NT2/D1 (cell line): Measurements from ENCODE around the genes PVALEF and ACTG1.

DNA sequence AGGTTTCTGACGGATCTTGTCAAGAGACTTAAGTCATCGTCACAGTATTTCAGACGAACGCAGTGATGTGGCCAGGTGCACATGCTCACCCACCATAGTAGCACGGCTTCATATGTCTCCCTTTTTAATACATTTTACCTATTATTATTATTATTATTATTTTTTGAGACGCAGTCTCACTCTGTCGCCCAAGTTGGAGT is 10.2 kb upstream of the PVALEF start:
- RRBS, 2 experiments: no CpG with 5 or more reads among the region's 7 CpGs

DNA sequence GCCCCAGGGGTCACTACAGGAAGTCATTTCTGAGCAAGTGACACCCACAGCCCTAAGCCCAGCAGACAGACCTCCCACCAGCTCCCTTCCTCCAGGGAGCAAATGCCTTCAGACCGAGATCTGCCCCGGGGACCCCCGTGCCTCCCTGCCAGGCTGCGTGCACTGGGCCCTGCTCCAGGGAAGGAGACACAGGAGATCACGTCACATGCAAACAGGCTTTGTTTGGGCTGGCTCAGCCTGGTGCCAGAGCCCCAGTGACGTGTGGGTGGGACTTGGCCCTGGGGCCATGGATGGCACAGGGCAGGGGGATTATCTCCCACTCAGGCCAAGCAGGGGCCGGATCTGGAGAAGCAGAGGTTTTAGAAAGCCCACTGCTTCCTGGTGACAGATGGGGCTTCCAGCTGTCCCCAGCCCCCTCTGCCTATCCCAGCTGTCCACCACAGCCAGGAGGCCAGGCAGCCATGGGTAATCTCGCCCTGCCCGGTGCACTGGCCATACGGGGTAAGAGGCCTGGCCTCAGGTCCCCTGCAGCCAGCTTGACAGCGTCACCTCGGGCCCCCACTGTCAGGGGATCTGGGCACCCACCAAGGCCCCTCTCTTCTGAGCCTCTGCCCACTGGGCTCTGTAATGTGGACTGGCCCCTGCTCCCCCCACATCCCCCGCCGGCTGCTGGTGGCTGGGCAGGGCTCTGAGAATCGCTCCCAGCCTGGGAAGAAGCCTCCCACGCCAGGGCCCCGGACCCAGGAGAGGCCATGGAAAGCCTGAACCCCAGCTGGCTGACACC is at the start of gene PVALEF:
PVALEF (plus strand) TSS at position 693 of the 784 bp plus-strand sequence.
- RRBS, 2 experiments: 64 to 90% methylated on average over 4 of the region's 17 CpGs

DNA sequence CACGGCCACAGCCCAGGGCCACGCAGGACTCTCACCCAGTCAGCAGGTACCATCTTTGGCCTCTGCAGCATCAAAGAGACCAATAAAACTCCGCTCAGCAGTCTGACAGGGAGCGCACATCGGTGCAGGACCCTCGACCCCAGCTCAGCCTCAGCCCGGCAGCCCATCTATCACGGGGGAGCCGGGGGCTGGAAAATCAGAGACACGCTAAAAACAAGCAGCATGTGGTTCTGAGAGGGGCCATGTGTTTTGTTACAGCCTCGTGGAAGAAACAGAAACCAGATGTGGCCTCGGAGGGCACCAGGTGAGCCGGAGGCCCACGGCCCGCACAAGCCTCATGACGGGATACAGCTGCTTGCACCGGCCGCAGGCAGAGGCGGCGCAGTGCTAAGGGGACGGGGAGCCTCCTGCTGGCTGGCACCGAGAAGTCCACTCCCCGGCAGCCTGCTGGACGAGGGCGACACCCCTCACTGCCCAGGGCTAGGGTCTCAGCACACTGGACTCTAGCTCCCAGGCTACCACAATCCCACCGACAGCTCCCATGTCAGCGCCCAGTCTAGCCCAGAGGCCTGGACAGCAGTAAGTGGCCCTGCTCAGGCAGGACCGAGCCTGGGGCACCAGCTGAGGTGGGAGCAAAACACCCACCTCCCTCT is 19.1 kb downstream of the NDUFAF8 start:
- RRBS, 2 experiments: 91 to 95% methylated on average over 10 of the region's 28 CpGs

- RRBS, 2 experiments: 90 to 96% methylated on average over 5 of the region's 17 CpGs
Measured at GRCh38 chr17:81270749-81271246, 24.3 kb downstream of the SLC38A10 start.

GRCh38 chr17:81337075-81338108 is 42.3 kb upstream of the SLC38A10 start:
- RRBS, 2 experiments: no CpG with 5 or more reads among the region's 26 CpGs

- RRBS, 2 experiments: 0 to 5% methylated on average over 3 to 12 of the region's 39 CpGs
Measured at GRCh38 chr17:81346567-81347272, 48.5 kb upstream of the BAHCC1 start.

DNA sequence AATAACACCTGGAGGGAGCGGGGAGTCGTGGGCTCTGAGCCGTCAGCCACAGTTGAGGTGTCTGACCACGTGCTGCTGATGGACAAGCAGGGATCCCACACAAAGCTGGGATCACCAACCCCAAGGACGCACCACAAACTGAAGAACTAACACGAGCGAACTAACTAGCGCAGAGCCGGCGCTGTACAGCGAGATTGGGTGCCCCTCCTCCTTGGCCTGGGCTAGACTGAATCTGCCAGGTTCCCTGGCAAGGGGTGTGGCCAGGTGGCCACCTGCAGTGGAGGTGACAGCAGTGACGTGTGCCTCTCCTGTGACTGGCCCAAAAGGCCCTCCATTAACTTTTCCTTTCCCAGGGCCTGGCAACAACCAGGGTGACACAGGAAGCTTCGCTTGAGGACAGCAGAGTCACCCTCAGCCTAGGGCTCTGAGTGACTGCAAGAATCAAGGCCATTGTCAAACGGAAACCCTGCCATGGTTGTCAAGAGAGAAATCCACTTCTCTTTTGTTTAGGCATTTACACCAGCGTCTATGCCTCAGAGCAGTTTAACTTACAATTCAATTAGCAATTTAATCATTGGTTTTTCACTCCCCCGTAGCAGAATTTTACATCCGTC is 46.5 kb upstream of the BAHCC1 start:
- RRBS, 2 experiments: no CpG with 5 or more reads among the region's 17 CpGs

DNA sequence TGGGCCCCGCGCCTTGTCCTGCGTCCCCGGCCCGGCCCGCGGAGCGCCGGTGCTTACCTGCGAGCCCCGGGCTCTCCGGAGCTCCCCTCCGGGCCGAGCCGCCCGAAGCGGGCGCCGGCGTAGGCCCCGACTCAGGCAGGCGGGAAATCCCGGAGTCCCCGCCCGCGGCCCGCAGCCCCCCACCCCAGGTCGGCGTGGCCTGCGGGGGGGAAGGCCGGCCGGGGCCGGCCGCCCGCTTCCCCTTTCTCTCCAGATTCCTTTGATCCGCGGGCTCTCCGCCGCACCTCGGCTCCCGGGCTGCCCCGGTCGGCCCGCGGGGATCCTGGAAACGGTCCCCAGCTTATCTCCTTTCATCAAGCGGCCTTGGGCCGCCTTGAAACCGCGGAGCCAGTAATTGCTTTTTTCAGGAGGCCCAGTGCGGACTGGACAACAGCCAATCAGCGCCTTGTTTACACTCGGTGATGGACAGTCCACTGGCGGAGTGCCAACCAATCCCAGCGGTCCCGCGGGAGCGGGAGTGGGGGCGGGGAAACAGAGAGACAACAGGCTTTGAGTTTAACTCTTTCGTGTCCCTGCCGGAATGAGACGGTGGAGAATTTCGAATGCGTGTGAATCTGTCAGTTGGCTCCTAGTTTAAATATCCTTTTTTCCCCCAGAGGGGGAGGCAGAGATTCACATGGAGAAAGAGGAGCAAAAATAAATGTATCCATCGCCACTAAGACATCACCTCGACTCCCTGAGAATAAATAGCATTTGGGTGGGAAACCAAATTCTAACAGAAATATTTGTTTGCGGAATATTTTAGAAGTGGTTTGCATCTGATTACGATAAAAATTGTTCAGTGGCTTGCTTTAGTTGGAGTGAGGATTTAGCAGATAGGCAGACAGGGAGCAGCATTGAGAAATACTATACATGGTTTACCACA is 1.3 kb upstream of the BAHCC1 start:
- RRBS, 2 experiments: 2% methylated on average over 11 of the region's 68 CpGs

DNA sequence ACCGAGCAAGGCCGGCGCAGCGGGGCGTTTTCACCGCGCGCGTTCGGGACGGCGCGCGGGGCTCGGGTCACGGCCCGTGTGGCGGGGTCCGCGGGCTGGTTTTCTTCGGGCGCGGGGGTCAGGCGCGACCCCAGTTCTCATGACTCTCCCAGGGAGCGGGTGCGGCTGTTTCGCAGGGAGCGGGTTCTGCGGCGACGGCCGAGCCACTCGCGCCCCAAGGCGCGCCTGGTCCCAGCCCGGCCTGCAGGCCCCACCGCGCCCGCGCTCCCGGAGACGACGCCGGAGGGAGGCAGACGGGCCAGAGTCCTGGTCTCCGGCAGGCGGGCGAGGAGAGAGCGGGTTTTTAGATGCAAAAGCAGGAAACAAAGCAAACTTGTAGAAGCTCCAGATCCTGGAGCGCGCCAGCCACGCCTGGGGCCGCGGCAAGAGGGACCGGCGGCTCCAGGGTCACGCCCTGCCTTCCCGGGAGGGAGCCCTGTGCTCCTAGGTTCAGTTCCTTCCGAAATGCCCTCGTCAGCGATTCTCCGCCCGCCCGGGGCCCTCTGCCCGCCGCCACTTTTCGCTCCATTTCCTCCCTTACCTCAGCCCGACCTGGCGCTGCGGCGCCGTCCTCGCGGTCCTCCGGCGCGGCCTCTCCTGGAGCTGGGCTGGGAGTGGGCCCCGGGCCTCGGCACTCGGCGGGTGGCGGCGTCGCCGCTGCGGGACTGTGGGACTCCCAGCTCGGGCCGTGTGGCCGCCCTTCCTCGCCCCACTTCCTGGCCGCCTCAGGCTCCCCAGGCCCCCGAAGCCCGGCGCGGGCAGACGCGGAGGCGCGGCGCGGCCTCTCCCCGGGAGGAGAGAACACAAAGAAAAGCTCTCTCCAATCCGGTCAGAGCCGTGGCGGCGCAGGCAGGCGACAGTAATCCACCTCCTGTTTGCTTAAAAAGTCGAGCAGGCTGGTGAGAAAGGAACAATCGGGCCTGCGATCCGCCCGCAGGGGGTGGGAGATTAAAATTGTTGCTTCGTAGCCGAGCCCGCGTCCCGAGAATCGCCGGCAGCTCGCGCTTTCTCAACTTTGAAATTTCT is 1.4 kb downstream of the BAHCC1 start:
- RRBS, 2 experiments: under 1 to 1% methylated on average over 29 to 33 of the region's 123 CpGs

DNA sequence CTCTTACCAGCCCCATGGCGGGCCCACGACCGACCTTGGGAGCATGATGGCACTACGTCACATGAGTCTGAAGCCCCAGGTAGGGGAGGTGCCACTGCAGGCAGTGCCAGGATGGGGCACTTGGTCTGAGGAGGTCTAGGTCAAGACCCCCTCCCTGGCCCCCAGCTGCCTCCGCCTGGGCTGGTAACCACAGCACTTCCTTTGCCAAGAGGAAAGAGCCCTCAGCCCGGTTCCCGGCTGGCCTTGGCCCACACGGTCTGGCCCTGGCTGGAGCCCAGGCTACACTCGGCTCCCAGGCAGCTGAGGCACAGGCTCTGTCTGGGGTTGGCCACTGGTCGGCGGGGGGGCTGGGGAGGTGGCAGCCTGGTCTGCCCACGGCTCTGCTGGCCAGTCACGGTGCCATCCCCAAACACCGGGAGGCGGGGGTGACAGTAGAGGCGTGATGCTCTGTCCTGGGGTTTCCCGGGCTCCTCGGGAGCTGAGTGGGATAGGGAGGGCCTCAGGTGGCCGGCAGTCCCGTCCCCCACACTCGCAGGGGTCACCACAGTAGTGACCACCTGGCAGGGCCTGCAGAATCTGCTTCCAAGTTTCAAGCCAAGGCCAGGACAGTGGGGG is 25.9 kb downstream of the BAHCC1 start:
- RRBS, 2 experiments: 96% methylated on average over 4 of the region's 21 CpGs

DNA sequence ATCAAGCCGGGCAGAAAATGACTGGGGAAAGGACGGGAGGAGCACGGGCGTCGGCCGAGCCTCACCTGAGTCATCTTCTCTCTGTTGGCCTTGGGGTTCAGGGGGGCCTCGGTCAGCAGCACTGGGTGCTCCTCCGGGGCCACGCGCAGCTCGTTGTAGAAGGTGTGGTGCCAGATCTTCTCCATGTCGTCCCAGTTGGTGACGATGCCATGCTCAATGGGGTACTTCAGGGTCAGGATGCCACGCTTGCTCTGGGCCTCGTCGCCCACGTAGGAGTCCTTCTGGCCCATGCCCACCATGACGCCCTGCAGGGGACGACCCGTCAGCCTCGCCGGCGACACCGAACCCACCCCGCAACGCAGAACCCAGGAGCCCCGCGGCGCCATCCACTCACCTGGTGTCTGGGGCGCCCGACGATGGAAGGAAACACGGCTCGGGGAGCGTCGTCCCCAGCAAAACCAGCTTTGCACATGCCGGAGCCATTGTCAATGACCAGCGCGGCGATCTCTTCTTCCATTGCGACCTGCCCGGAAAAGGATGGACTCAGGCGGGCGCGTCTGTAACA is 679 bp downstream of the ACTG1 start:
- RRBS, 2 experiments: under 1 to 2% methylated on average over 6 to 7 of the region's 45 CpGs

DNA sequence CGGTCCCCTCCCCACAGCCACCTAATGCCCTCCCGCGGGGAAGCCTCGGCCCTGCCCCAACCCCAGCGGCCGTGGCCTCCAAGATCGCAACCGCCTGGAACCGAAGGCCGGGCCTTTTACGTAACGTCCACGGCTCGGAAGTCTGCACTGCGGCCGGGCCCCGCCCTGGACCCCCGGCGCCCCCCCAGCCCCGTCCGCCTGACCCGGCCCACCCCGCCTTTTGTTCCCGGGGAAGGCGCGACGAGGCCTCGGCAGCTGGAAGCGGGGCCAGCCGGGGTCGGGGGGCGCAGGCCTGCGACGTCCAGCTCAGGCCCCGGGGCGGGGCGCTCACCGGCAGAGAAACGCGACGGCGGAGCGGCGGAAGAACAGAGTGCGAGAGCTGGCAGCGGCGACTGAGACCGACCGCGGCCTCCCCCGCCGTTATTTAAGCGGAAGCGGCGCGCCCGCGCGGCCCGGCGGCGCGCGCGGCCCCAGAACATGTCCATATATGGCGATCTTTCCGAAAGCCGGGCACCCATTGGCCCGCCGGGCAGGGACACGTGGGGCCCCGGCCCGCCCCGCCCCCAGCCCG is at the start of gene ACTG1:
ACTG1 (minus strand) TSS at position 397 of the 571 bp plus-strand sequence.
- RRBS, 2 experiments: under 1 to 2% methylated on average over 25 to 30 of the region's 75 CpGs

- RRBS, 2 experiments: under 1 to 2% methylated on average over 37 of the region's 50 CpGs
Measured at GRCh38 chr17:81551905-81552273, 264 bp downstream of the FAAP100 start.

DNA sequence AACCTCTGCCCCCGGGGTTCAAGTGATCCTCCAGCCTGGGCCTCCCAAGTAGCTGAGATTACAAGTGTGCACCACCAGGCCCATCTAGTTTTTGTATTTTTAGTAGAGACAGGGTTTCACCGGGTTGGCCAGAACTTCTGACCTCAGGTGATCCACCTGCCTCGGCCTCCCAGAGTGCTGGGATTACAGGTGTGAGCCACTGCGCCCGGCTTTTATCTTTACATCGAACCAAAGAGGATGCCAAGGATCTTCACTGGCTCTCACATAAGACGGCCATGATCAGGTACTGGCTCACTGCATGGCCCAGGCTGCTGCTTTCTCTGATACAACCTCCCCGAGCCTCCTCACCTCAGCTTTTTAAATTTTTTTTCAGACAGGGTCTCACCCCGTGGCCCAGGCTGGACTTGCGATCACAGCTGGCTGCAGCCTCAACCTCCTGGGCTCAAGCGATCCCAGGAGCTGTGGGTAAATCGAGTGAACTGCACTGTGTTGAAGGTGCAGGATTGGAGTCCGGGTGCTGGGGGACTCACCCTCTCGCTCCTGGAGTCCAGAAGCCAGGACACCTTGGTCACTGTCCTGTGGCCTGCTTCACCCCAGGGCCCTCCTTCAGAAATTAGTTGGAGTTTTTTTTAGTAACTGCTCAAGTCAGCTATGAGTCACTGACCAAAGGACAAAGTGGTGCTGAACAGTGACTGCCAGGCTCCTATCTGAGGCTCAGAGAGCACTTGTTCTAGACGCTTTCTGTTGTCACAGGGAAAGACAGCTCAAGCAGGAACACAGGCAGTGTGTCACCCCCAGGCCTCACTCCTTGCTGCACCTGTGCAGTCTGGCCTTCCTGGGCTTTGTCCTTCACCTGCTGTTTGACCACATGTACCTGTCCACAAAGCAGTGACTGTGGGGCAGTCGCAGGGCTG is 3.8 kb upstream of the FAAP100 start:
- RRBS, 2 experiments: no CpG with 5 or more reads among the region's 16 CpGs

DNA sequence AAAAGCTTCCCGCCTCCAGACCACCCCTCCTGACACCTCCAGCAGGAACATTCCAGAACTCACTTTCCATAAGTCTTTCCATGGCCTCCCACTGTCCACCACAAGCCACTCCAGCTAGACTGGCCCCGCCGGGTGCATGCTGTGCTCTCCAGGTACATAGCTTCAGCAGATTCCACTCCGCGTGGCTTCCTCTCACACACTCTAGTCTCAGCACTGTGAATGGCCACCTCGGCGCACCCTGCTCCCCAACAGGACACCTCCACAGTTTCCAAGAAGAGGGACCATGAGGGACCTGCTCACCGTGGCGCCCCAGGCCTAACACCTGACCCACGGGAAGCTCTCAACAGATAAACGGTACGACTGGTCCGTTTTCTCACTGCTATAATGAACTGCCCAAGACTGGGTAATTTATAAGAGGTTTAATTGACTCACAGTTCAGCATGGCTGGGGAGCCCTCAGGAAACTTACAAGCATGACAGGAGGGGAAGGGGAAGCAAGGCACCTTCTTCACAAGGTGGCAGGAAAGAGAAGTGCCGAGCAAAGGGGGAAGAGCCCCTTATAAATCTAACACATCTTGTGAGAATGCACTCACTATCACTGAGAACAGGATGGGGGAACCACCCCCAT is 26.1 kb upstream of the FAAP100 start:
- RRBS, 2 experiments: no CpG with 5 or more reads among the region's 14 CpGs

DNA sequence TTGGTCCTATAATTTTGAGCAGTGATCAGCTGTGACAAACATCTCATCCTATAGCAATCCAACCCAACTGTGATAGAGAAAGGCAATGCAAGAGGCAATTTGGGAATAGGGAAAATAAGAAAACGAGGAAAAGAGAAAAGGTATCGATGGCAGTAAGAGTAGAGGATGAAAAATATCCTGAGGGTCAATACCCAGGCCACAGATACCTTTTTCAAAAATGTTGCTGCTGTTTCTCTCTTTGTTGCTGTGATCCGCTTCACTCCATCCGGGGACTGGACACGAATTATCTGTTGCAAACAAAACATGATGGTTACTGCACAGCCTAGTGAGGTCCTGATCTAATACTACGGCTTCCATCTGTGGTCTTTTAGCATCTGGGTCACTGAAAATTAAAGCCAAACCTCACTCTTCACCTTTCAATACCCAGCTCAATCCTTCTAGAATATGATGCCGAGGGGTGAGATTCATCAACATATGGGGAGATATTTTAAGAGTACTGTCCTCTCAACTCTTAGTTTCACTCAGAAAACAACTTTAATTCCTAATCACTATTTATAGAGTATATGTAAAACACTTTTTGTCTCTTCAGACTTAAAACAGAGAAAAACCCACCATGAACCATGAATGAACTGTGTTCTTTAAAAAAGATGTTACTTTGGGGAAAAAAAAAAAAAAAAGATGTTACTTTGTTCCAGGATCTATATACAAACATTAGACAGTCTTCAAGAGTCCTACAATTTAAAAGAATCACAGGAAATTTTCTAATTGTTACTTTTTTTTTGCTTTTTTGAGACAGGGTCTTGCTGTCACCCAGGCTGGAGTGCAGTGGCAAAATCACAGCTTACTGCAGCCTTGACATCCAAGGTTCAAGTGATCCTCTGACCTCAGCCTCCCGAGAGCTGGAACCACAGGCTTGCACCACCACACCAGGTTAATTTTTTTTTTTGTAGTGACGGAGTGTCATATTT is 7.1 kb downstream of the NPLOC4 start:
- RRBS, 2 experiments: no CpG with 5 or more reads among the region's 9 CpGs

GRCh38 chr17:81859420-81860263 is 693 bp downstream of the P4HB start:
- RRBS, 2 experiments: 2% methylated on average over 5 of the region's 33 CpGs

- RRBS, 2 experiments: no CpG with 5 or more reads among the region's 7 CpGs
Measured at GRCh38 chr17:81876723-81877222, 5.6 kb upstream of the ARHGDIA start.

GRCh38 chr17:81918447-81918859 is 477 bp upstream of the SIRT7 start:
- RRBS, 2 experiments: no CpG with 5 or more reads among the region's 10 CpGs

DNA sequence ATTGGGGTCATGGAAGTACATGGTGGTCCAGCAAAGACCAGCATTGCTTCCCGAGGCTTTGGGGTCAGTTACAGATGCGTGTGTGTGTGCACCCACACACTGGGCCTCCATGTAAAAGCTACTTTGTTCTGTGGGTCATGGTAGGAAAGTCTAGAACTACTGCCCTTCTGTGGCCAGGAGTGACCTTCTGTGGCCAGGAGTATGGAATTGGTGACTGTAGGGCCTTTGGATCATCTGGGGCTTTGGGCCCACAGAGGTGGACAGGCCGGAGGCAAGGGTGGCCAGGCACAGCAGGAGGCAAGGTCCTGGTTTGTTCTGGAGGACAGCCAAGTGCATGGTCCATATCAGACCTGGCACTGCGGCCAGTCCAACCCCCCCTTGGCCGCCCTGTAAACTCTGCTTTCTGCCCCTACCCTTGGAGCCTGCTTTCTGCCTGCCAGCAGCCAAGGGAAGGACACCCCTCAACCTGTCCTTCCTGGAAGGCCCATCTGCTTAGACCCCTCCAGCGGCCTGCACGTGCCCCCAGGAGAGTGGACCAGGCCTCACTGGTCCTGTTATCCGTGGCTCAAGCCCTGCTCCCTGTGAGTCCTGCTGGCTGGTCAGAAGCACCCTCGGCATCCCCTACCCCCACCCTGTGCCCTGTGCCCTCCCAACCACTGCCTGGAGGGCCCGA is 2.2 kb upstream of the DCXR start:
- RRBS, 2 experiments: no CpG with 5 or more reads among the region's 10 CpGs